Camera-type eye (tissue), 1 donor: ENCODE data around the genes IGSF9B and JAM3.

DNA sequence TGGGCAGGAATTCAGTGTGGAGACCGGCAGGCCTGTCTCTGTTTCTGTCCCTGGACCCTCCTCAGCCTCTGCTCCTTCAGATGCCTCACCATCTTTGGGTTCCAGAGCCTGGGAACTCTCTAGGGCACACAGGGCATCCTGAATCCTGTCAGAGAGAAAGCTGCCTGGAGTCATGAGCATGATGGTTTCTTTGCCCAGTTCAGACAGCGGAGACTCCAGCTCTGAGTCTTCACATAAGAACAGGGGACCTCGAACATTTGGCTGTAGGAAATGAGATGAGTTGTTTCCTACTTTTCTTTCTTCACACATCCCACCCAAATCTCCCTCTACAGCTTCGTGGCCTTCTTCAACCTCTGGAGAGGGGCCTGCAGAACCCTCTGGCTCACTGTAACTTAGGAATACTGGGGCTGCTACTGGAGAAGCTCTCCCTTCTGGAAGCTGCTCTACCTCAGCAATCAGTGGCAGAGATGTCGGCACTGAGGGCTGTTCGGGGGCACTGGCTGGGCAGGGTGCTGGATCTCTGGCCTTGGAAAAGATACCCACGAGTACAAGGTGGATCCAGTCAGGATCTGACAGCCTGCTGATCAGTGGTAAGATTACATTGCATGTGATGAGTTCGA is 1.6 kb downstream of the SNX19 start:
- RAMPAGE, long total RNA, result no peak

DNA sequence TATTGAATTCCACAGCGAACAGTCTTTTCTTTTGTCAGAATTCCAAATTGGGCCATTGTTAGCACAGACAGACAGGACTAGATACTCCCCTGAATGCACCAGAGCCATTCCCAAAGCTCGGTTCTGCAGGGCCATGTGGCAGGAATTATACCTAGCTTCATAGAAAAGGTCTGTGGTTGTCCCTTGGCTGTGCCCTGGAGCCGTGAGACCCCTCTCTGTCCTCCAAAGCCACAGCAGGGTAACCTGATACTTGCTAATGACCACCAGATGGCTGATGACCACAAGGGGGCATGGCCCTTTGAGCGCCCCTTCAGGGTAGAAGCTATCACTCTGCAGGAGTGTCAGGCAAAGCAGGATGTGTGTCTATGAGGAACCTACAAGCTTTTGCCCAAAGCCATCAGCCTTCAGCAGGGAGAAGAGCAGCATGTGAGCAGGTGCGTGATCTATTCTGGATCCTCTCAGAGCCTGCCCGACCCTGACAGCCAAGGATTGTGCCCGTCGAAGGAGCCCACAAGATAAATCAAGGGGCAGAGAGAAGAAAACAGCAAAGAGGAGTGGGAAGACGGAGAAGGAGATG is 95.3 kb downstream of the NTM start:
- RAMPAGE, long total RNA, result no peak

GRCh38 chr11:131673985-131674537 is 303.6 kb downstream of the NTM start:
- RAMPAGE, long total RNA, result no peak

GRCh38 chr11:131910241-131910868 is 539.9 kb downstream of the NTM start:
- RAMPAGE, long total RNA, result no peak

GRCh38 chr11:132925760-132926292 is 606.5 kb downstream of the OPCML start:
- RAMPAGE, long total RNA, result no peak

- RAMPAGE, long total RNA, result no peak
Measured at GRCh38 chr11:132943998-132944665, 588.2 kb downstream of the OPCML start.

- RAMPAGE, long total RNA, result no peak
Measured at GRCh38 chr11:133945899-133946286, 10.9 kb downstream of the IGSF9B start.

- RAMPAGE, long total RNA, result no peak
Measured at GRCh38 chr11:133951330-133952517, 5.0 kb downstream of the IGSF9B start.

GRCh38 chr11:133953556-133954008 is 3.2 kb downstream of the IGSF9B start:
- RAMPAGE, long total RNA, result no peak

DNA sequence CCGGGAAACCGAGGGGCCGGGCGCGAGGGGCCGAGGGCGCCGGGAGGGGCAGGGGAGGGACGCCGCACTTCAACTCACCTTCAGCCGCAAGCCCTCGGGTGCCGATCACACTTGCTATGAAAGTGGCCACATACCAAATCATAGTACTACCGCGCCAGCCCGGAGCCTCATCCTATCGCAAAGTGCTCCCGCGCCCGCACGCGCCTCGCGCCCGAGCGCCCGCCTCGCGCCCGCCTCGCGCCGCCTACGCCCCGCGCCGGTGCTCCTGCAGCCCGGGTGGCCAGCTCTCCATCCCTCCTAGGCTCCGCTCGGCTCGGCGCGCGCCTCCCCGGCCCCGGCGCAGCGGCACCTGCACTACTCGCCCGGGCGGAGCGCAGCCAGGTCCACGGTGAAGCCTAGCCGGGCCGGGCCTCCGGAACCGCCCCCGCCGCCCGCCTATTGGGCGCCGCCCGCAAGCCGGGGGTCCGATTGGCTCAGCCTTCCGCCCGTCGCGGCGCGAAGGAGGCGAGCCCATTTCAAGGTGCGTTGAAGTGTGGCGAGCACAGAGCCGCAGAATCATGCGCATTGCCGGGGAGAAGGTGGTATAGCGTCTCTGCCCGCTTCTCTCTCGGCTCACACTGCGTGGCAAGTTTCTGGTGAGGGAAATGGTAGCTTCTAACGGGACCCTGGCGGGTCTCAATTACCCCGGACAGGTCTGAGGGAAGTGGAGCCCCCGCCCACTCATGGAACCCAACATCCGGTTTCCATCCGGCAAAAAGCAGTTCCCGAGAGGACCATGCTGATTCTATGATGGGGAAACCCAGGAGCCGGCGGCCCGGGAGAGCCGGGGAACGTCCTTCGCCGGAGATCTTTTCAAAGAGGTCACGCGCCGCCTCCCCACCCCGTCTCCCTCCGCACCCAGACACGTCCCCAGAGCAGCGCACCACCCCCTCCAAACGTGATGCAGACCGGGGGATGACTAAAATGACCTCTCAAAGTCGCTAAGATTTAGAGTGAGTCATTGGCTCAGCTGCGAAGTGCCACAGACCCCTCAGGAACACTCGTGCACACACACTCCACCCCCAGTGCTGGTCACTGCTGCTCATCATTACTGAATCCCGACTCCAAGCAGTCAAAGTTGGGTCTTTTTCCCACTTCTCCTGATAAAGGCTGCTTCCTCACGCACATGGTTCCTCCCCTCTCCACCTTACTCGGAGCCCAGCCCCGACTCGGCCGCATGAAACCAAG is at the start of gene IGSF9B:
TSS of gene IGSF9B (minus strand) at position 356 of the 1,227 bp plus-strand sequence.
- RAMPAGE, long total RNA, result no peak

GRCh38 chr11:134068715-134069339 is at the start of gene JAM3:
Gene JAM3, plus strand, starts transcription at chr11:134069072.
- RAMPAGE, long total RNA, result no peak

DNA sequence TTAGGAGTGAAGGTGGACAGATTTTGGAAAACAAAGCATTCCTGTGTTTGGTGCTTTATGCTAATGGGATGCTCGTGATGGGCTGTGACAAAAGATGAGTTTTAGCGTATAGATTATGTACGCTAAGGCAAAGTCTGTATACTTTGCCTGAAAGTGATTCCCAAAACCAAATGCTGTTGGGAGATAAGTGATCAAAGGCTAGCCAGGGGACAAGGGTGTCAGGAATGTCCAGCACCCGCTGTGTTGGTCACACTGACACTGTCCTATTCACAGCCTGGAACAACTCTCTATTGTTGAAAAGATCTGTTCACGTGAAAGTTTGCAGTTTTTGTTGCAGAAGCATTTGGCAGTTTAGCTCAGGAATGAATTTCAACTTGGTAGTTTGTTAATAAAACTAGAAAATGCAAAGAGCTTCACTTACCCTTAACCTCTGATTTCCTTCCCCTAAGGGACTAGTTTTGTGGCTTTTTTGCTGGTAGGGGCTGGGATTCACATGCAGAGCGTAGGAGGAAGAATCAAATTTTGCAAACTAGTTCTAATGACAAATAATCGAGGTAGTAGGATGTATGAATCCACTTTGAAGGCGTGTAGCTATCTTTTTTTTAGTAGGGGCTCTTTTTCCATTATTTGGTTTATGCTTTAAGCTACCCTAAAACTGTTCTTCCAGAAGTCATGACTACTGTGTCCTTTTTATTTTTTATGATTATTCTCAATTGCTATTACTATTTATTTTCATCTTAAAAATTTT is 1.7 kb downstream of the JAM3 start:
- RAMPAGE, long total RNA, result no peak

DNA sequence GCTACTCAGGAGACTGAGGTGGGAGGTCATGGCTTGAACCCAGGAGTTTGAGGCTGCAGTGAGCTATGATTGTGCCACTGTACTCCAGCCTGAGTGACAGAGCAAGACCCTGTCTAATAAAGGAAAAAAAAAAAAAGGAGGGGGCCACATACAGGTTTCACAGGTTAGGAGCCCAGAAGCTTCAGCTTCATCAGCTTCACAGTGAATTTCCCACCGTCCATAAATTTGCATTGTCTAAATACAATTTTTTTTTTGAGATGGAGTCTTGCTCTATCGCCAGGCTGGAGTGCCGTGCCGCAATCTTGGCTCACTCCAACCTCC is 7.0 kb upstream of the GLB1L3 start:
- RAMPAGE, long total RNA, result no peak

DNA sequence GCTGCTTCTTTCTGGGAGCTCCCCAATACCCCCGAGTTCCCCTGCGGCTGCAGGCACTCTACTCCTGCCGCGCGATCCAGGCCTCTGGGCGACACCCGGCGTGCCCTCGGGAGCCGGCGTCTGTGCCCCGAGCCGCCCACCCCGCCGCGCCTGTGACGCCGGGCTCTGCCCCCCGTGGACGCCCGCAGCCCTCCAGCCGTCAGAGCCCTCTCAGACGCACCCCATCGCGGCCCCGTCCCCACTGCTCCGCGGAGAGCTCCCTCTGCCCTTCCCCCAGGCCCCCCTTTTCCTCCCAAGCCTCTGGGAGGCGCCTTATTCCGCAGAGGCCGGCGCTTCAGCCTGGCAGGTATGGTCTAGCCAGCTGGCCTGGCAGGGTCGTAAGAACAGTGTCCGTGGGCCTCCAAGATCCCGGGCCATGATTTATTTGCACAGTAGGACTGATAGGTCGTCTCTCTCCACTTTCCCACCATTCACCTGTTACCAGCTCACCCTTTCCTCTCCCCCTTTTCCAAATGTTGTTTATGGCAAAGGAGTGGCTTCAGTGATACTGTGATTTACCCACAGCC is 558 bp downstream of the GLB1L2 start:
- RAMPAGE, long total RNA, result no peak

DNA sequence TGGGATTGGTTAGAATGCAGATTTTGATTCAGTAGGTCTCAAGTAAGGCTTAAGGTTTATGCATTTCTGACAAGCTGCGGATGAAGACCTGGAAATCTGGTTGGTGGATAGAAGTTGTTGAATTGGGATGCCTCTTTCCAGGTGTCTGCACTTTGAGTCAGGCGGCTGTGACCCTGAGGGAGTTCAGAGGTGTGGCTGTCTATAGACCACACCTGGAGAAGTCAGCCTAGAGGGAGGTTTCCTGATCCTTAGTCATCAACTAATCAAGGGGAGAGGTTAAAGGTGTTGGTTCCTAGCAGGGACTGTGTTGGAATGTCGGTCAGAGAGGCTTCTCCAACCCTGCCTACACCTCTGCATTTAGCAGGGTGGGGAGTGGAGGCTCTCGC is 8.0 kb downstream of the GLB1L2 start:
- RAMPAGE, long total RNA, result no peak

- RAMPAGE, long total RNA, result no peak
Measured at GRCh38 chr11:134480117-134480948, 68.3 kb upstream of the B3GAT1 start.

DNA sequence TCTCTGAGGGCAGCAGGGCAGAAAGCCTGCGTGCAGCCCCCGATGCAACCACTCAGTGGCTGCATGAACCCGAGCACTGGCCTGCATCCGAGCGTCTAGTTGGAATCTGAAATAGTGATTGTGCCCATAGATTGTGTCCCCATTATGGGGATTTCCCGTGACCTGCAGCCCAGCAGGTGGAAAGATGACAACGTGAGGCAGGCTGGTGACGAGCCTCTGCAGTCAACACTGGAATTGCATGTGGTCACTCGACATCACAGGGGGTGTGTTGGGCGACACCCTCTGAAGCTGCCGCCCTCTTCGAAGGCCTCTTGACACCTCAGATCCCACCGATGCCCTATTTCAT is 171.9 kb upstream of the B3GAT1 start:
- RAMPAGE, long total RNA, result no peak